Kidney (tissue), 2 donors: ENCODE data around the genes LMNA and CRABP2.

GRCh38 chr1:156113408-156114056 lies 979 bp upstream of the LMNA start:
- PRO-cap, result no peak
- RRBS, result no CpG with 5 or more reads among the region's 5 CpGs

DNA sequence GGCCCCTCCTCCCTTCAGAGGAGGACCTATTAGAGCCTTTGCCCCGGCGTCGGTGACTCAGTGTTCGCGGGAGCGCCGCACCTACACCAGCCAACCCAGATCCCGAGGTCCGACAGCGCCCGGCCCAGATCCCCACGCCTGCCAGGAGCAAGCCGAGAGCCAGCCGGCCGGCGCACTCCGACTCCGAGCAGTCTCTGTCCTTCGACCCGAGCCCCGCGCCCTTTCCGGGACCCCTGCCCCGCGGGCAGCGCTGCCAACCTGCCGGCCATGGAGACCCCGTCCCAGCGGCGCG lies at the start of gene LMNA:
TSS of gene LMNA (plus strand) at position 60 of the 292 bp plus-strand sequence.
- PRO-cap, result bidirectional peak, plus-strand start at position 60 of the sequence, minus-strand start outside the sequence
- RRBS, result 1% methylated on average over 30 of the region's 31 CpGs

DNA sequence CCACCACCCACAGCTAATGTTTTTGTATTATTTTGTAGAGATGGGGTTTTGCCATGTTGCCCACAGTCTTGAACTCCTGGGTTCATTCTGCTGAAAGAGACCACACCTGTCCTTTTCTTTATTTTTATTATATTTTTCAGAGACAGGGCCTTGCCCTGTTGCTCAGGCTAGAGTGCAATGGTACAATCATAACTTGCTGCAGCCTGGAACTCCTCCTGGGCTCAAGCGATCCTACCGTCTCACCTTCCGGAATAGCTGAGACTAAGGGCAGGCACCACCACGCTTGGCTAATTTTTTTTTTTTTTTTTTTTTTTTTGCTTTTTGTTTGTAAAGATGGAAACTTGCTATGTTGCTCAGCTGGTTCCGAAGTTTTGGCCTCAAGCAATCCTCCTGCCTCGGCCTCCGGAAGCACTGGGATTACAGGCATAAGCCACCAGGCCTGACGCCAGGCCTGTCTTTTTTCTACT lies 3.2 kb downstream of the LMNA start:
- PRO-cap, result no peak
- RRBS, result no CpG with 5 or more reads among the region's 8 CpGs

DNA sequence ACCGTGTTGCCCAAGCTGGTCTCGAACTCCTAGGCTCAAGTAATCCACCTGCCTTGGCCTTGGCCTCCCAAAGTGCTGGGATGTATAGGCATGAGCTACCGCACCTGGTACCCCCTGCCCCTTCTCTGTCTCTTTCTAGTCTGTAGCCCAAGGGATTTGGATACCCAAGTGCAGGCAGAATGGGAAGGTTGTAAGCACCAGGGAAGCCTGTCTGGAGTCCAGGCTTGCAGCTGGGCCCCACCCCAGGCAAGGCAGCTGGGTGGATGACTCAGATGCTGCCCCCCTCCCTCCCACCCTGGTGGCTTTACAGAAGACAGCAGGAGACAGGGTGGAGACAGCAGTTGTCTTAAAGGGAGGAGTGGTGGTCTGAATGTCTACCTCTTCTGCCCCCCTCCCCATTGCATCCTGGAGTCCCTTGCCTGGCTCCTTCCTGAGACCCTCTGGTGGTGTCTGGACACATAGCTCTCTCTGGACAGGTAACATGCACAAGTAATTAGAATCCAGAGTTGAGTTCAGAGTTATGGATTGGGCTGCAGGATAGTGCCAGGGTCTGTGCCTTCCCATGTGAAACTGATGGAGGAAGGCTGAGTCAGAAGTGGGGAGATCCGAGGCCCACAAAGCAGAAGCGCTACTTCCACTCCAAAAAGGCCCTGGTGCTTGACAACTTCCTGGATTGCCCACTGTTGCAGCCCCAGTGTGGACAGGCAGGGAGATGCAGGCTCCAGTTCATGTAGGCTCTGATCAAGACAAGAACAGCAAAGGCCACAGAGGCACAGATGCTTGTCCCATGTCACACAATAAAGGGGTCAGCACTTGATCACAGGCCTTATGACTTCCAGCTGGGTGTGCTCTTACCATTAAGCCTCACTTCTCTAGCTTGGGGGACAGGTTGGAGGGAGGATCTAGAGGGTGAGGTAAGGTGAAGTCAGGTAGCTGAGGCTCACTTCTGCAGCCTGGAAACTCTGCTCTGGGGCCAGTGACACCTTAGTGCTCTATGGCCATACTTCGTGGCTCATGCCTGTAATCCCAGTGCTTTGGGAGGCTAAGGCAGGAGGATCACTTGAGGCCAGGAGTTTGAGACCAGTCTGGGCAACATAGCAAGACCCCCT lies 5.3 kb downstream of the LMNA start:
- PRO-cap, result no peak
- RRBS, result no CpG with 5 or more reads among the region's 6 CpGs

DNA sequence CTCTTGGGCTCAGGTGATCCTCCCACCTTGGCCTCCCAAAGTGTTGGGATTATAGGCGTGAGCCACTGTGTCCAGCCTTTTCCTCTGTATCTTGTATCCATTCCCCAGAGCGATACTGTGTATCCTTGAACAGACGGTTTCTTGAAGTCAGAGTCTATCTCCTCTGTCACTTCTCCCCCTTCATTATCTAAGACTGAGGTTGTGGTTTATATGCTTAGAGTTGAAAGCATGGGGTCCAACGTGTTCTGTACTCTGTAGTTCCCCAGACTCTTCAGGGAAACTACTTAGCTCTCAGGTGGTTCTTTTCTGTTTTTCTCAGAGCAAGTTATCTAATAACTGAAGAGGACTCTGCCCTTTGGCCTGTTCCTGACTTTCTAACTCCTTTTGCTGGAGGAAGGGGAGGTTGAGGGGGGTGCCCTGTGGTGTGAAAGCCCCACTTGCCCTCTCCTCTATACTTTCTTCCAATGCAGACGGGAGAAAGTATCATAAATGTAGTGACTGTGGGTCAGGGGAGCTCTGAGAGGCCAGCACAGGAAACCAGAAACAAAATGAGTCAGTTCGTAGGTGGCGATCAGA lies 4.9 kb downstream of the SLC25A44 start:
- PRO-cap, result no peak
- RRBS, result no CpG with 5 or more reads among the region's 7 CpGs

DNA sequence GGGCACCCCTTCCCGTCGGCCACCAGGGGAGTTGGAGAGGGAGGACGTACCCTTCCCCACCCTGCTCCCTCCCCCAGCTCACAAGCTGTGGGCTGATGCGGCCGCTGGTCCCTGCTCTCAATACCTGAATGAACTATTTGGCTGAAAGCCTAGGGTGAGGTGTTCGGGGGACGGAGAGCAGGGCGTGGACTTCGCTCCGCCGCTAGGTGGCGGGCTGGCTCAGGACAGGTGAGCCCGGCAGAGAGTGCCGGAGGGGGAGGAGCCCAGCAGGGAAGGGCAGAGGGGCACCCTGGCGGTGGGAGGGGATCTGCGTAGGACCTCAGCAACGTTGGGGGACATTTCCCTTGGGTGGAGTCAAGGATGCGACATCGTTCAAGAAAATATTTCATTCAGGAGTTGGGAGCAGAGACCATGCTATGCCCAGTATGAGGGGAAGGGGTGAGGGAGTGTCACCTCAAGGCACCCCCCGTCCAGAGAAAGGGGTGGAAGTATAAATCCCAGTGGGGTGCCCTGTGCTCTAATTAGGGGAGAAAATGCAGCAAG lies 12.0 kb upstream of the RHBG start:
- PRO-cap, result no peak
- RRBS, result no CpG with 5 or more reads among the region's 20 CpGs

DNA sequence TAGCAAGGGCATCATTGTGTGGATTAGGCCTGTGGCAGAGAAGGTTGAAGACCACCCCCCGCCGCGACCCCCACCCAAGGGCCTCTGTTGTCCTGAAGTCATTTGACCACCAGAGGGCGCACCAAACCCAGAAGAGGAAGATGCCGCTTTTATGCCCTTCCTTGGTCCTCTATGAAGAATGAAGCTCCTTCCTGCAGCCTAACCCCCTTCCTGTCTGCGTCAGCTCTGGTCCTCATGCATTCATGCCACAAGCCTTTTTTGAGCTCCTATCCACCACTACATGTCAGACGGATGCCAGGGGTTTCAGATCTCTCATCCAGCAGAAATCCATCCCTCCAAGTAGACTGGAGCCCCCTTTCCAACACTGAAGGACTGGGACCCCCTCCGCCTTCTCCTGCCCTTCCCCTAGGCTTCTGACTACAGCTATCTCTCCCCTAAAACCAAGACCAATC lies 16.7 kb downstream of the RHBG start:
- PRO-cap, result no peak
- RRBS, result no CpG with 5 or more reads among the region's 8 CpGs

DNA sequence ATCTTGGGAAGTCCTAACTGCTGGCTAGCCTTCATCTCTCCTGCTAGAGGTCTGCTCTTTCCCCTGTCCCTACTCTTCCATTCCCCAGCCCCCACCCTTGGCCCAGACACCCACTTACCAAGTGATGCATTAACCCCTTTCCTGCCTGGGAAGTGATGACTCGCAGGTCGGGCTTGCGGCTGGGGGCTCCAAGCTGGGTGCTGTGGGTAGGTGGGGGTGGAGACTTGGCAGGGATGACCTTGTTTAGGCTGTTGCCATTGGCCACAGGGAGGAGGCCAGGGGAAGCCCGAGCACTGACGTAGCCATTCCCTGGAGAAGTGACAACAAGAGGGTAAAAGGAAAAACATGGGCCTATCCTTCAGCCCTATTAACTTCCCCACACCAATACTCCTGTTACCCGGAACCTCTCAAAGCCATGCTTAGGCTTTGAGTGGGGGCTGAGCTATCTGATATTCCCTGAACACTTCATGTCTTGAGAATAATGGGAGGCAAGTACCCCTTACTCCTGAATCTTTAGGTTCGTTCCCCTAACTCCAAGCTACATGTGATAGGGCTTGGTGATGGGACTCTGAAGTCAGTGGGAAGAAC lies 23.6 kb downstream of the MEF2D start:
- PRO-cap, result no peak
- RRBS, result no CpG with 5 or more reads among the region's 7 CpGs

DNA sequence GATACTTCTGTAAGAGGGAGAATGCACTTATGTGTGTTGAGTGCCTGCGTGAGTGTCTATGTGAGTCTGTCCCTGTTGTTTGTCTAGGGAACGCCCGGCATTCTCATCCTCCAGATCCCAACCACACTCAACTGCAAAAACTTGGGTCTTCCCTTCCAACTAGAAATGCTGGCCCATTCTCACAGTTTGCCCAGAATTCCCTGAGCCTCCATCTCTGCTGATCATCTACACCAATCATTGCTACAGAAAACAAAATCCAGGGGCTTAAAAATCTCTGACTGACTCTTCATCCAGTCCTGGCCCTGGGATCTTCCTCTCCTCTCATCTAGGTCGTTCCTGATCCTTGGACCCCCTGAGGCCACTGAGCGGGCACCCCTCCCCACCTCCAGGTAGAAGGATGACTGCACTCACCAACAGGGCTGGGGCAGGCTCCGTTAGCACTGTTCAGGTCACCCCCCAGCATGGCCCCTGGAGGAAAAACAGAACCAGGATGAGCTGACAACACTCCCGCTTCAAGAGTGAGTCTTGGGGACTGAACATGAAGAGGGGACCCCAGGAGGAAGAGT lies 21.6 kb downstream of the MEF2D start:
- PRO-cap, result no peak
- RRBS, result no CpG with 5 or more reads among the region's 7 CpGs

DNA sequence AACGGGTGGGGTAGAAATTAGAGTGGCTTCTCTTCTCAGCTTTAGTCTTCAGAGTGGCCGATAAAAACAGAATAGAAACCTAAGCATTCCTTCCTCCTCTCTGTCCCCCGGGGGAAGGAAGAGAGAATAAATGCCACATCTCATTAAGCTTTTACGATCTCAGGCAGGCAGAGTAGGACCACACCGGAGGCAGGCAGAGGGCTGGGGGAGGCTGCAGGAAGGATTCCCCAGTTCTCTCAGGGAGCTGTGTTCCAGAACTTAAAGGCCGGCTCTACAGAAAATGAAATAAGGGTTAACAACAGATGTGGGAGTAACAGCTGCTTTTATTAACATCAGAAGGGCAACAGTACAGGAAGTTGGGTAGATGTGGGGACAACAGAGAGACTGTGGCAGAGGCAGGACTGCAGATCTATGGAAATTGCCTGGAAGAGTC lies 24.5 kb upstream of the MEF2D start:
- PRO-cap, result no peak
- RRBS, result 32% methylated on average over 4 of the region's 6 CpGs

- PRO-cap, result no peak
- RRBS, result no CpG with 5 or more reads among the region's 8 CpGs
These were observed 2.3 kb downstream of the NAXE start for GRCh38 chr1:156593766-156594419.

- PRO-cap, result no peak
- RRBS, result no CpG with 5 or more reads among the region's 9 CpGs
These were observed 3.8 kb downstream of the BCAN start for GRCh38 chr1:156645278-156646511.

DNA sequence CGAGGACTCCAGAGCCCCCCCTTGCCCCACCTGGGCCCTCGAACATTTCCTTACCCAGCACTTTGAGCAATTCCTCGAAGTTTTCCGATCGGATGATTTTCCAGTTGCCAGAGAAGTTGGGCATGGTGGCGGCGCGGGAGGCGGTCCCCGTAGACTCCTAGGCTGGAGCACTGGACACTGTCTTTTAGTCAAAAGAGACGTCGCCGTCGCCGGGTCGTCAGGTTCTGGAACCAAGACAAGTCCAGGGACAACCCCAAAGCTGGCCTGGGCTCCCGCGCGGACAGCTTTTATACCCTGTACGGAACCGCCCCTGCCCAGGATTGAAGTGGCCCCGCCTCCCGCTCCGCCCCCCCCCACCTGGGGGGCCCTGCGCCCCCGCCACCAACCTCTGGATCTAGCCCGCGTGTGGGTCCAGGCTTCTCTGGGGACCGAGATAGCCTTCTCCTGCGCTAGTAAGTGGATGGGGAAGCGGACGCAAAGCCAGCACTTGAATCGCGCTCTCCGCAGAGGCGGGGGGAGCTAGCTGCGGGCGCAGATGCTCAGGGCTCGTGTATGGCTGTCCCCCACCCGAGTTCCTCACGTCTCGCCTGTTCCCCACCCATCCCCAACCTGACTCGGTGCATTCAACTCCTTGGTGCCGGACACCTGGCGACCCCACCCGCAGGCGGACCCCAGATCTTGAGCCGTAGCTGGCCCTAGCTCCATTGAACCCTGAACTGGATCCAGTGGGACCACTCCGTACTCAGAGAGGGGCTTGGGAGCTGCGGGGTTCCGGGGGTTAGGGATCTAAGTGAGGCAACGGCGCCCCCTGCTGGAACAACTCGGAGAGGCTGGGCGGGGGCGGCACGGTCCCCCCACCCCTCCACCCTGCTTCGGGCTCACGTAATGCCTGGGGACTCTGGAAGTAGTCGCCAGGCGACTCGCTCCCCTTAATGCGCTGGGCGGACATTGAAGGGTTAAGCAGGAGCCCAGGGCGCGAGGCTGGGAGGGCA lies at the start of gene CRABP2:
TSS of gene CRABP2 (minus strand) at position 261 of the 992 bp plus-strand sequence.
- PRO-cap, result no peak
- RRBS, result 1% methylated on average over 6 of the region's 66 CpGs

DNA sequence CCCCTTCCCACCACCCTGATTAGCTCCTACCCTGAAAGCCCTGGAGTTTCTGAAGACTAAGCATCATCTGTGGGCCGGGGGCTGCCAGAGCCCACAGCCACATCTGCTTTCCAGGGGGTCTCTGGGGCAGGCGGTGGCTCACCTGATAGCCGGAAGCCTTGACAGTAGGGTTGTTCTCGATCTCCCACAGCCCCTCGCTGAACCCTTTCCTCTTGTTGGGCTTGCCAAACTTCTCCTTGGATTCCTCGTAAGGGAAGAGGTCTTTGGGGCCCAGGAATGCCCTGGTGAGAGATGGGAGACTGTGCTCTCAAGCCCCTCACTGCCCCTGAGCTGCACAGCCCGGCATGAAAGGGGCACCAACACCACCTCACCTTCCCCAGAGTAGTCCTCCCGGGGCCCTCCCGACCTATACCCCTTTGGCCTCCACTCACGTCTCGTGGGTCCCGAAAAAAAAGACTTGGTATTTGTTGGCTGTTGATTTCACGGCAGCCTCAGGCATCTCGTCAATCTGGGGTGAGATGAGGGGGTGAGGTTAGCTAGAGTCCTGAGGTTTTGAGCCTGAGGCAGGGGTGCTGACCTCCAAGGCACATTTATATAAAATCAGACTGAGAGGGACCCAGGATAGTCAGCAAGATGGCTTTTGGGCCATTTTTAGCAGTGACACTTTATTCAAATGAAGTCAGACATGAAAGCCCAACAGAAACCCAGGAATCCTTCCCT lies 4.1 kb upstream of the MRPL24 start:
- PRO-cap, result no peak
- RRBS, result 53% methylated on average over 4 of the region's 14 CpGs

GRCh38 chr1:156749011-156749624 lies 2.4 kb downstream of the HDGF start:
- PRO-cap, result bidirectional peak, plus-strand start at chr1:156749060, minus-strand start at chr1:156748952
- RRBS, result no CpG with 5 or more reads among the region's 7 CpGs

DNA sequence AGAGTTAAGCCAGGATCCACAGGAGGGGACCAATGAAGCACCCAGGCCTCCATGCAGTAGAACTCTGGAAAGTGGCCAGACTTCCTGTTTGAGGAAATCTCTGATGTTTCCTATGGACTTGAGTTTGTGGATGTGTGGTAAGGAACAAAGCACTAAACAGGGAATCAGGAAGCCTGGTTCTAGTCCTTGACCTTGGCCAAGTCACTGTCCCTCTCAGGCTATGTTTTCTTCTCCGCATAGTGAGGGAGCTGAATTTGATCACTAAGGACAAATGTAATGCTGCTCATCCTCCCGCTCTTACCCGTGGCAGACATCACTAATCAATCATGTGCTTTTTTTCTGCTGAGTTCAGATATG lies 10.1 kb downstream of the SH2D2A start:
- PRO-cap, result no peak
- RRBS, result no CpG with 5 or more reads among the region's 3 CpGs

- PRO-cap, result no peak
- RRBS, result no CpG with 5 or more reads among the region's 10 CpGs
These were observed 2.4 kb downstream of the NTRK1 start for GRCh38 chr1:156862961-156863662.

DNA sequence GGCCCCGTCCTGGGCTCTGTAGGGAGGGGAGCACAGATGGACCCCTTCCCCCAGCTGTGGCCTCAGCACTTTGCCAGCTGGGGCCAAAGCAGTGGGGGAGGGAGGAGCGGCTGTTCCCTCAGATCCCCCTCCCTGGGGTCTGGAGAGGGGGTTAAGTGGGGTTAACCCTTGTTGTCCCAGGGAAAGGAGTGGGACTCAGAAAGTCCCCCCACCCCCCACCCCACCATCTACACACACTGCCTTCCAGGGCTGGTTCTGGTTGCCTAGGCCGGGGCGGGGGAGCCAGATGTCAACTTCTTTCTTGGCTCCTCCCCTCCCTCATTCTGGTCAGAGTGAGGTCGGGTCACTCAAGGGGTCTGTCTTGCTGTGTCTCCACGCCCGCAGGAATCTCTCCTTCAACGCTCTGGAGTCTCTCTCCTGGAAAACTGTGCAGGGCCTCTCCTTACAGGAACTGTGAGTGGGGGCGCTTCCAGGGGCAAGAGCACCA lies 5.9 kb downstream of the NTRK1 start:
- PRO-cap, result no peak
- RRBS, result no CpG with 5 or more reads among the region's 9 CpGs

GRCh38 chr1:156896556-156897148 lies 3.1 kb downstream of the PEAR1 start:
- PRO-cap, result no peak
- RRBS, result no CpG with 5 or more reads among the region's 12 CpGs

- PRO-cap, result no peak
- RRBS, result no CpG with 5 or more reads among the region's 1 CpG
These were observed 52.3 kb downstream of the LRRC71 start for GRCh38 chr1:156972546-156973278.